Hair follicular keratinocyte (primary cell): ENCODE measurements around the genes SFTA2 and NFKBIL1.

DNA sequence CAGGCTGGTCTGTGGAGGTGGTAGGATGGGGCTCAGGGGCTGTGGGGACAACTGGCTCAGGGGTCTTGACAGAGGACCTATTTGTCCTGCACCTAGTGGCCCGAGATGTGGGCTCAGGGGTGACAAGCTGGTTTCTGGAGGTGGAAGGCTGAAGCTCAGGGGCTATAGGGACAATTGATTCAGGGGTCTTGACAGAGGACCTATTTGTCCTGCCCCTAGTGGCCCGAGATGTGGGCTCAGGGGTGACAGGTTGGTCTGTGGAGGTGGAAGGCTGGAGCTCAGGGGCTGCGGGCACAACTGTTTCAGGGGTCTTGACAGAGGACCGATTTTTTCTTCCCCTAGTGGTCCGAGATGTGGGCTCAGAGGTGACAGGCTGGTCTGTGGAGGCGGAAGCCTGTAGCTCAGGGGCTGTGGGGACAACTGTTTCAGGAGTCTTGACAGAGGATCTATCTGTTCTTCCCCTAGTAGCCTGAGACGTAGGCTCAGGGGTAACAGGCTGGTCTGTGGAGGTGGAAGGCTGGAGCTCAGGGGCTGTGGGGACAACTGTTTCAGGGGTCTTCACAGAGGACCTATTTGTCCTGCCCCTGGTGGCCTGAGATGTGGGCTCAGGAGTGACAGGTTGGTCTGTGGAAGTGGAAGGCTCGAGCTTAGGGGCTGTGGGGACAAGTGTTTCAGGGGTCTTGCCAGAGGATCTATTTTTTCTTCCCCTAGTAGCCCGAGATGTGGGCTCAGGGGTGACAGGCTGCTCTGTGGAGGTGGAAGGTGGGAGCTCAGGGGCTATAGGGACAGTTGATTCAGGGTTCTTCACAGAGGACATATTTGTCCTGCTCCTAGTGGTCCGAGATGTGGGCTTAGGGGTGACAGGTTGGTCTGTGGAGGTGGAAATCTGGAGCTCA is 12.5 kb downstream of the MDC1 start:
- RAMPAGE, long total RNA: no peak

DNA sequence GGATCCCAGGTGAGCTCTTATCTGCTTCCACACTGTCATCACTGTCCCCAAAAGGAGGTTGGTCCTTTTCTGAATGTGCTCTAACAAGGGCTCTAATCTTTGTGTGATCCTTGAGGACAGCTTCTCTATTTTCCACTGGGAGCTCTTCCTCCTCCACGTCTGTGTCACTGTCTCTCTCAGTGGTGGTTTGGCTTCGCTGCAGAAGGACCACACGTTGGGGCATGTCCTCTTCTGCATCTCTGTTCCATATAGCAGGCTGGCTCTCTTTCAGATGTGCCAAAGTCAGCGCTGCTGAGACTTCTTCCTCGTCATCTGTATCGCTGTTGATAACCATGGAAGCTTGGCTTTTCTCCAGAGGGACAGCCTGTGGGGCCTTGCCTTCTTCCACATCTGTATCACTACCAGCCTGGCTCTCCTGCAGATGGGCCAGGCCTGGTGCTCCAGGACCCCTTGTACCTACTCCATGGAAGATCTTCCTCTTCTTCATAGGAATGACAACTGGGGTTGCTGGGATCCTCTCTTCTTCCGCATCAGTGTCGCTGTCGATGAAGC is 4.6 kb downstream of the MDC1 start:
- RAMPAGE, long total RNA: no peak

DNA sequence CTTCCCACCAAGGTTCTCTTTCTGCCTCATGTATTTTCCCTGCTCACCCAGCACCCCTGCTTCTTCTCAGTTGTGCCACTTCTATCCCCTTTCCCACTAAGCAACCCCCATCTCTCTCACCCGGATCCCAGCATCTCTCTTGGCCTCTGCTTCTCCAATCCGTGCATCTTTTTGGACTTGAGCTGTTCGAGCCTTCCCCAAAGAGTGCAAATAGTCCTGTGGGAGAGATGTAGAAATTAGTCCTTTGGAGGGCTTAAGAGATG is 2.2 kb downstream of the FLOT1 start:
- RAMPAGE, long total RNA: no peak

DNA sequence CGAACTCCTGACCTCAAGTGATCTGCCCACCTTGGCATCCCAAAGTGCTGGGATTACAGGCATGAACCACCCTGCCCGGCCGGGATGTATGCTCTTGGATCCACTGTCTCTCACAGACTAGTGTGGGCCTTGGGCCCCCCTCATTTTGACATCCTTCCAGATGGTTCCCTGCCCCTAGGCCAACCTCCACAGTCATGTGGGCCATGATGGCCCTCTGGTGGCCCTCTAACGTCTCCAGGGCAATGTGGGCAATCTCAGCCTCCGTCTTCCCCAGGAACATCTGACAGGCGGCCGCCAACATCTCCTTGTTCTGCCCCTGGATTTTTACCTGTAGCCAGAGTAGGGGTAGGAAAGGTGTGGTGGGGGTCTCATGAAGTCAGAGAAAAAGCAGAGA is 1.5 kb downstream of the FLOT1 start:
- RAMPAGE, long total RNA: no peak

- RAMPAGE, long total RNA: no peak
Observed at GRCh38 chr6:30759466-30760120, 15.2 kb upstream of the IER3 start.

DNA sequence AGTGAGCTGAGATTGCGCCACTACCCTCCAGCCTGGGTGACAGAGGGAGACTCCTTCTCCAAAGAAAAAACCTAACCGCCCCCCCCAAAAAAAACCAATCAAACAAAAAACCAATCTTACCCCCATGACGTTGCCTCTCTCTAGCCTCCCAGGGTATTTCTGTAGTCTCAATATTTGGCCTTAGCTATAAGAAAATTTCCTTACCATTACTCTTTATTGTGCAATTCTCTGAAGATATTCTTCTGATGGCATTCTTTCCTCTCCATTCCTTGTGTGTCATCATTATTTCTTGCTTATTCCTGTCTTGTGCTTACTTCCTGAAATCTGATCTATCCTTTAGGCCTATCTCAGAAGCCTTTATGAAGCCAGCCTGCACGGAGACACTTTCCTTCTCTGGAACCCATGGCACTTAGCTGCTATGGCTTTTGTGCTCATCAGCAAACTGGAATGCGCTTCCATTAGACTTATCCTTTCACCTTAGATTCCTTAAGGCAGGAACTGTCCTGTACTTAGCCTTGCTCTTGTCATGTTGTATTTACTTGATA is 65.9 kb upstream of the DDR1 start:
- RAMPAGE, long total RNA: no peak

DNA sequence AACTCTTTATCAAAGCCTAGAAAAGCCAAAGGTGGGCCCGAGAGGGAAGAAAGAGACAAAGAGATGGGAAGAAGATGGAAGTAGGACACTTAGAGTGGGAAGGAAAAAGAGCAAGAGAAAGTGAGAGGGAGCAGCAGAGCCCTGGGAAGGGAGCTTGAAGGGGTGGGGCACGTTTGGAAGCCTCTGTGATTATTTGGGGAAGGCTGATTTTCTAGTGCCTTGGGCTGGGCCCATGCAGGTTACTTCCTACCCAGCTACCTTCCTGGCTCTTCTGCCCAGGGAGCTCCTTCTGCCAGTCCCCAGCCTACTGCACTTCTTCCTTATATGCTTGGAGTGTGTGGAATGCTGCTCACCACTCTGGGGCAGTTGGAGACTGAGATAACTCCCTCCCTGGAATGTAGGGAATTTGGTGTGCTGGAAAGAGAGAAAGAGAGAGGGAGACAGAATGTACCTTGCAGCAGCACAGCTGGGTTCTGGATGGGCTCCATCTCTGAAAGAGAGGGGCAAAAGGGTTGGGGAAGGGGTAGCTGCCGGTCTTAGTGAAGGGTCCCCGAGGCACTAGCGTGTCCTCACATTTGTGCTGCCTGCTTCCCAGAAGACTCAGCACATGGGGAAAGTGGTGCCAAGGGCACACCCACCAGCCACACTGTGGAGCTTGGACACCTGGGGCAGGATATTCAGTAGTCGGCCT is 40.3 kb upstream of the DDR1 start:
- RAMPAGE, long total RNA: no peak

GRCh38 chr6:30845154-30845689 is 39.1 kb upstream of the DDR1 start:
- RAMPAGE, long total RNA: no peak

- RAMPAGE, long total RNA: no peak
Observed at GRCh38 chr6:30885444-30885982, 1.2 kb downstream of the DDR1 start.

GRCh38 chr6:30913276-30913560 is 820 bp upstream of the VARS2 start:
- RAMPAGE, long total RNA: no peak

DNA sequence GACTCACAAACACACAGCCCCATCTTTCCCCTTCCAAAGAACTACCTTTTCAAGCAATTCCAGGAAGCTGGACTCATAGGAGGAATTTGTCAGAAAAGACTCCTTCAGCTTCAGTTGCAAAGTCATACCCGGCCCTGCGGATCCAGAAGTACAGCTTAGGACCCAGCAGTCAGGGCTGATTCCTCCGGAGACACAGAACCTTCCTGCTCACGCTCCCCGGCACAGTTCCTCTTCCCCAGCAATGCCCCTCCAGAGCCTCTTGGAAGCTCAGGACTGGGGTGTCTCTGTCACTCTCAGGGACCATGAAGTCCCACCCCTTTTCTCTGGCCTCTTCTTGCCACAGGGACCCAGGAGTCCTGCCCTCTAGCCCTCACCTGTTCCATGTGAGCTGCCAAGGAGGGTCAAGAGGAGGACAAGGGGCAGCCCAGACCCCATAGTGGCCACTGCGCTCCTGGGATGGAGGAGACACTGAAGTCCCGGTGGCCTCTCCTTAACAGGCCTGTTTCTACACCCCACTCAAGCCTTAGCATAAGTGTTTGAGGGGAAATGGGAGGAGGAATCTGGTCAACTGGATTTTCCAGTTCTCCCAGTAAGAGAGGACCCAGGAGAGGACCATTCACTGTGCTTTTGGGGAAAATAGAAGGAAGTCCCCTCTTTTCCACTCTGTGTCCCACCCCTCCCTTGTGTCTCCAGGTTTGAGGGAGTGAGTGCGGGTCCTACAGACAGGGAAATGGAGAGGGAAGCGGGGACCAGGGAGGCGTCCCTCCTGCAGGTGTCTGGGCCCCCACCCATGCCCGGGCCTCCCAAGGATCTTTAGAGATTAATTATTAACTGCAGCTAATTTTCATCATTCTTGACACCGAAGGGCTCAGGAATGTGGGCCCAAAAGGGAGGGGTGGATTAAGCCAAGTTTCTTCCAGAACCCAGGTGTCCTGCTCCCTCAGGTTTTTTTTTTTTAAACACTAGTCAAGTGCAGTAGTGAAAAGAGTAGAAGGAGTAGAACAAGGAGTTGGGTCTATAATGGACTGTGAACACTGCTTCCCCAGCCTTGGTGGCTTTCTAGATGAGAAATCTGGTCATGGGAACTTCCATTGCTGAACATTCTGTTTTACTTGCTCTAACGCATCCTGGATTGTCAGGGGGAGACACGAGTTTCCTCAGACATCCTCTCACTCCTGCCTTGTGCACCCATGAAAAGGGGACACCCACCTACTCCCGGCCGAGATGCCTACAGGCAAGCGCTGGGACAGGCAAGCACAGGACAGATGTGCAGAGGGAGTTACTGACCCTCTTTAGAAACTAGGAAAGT is at the start of gene SFTA2:
Gene SFTA2, minus strand, starts transcription at position 509 of the 1,309 bp plus-strand sequence.
- RAMPAGE, long total RNA: no peak

GRCh38 chr6:31053224-31053587 is 42.9 kb downstream of the MUC22 start:
- RAMPAGE, long total RNA: no peak

DNA sequence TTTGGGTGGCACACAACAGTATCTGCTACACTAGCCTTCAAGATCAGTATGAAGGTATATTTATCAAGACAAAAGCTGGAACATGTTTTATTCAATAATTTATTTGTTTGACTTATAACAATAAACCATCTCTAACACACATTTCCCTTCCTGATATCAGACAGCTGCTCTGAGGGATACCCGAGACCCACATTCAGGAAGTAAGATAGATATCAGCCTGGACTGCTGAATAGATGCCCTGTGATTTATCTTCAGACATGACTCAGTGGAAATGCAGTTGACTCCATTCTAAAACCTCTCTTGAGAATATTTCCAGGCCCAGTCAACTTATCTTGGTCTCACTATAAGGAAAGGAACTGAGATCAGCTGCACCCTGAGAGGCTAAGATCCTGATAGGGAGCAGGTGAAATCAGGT is 25.7 kb downstream of the C6orf15 start:
- RAMPAGE, long total RNA: no peak

DNA sequence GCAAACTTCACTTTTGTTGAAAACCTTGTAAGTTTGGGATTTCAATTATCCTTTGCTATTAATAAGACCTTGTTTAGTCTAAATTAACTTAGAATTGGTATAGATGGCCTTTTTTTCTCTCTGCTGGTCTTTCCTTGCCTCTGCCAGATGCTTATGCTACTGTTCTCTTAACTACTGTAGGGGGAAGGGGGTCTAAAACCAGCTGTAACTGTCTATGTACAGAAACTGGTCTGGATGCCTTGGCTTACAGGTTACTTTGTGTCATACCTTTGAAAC is 14.8 kb upstream of the POU5F1 start:
- RAMPAGE, long total RNA: no peak

DNA sequence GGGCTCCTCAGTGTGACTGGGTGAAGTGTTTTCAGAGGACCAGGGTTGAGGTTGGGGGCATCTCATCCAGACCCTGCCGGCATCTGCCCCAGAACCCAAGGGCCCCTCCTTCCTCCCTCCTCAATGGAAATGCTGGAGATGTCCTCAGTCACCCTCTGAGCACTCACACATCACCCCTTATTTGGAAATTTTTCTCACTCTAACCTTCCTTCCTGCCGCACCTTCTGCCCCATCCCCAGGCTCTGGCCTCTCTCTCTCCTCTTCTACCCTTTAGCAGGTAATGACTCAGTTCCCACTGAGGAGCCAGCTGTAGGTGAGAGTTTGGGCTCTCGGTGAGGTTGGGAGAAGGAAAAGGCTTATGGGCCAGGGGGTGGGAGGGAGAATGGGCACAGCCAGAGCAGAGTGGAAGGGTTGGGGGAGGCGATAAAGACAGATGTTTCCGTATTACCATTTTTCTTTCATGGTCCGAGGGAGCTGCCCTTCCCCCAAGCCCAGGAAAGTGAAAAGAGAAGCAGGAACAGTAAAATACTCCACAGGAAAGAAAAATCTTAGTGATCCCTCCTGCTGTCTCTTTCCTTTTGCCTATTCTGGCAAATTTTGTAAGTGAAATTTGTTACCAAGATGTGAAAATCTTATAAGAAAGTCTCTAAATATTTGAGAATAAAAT is 32.3 kb upstream of the POU5F1 start:
- RAMPAGE, long total RNA: no peak

DNA sequence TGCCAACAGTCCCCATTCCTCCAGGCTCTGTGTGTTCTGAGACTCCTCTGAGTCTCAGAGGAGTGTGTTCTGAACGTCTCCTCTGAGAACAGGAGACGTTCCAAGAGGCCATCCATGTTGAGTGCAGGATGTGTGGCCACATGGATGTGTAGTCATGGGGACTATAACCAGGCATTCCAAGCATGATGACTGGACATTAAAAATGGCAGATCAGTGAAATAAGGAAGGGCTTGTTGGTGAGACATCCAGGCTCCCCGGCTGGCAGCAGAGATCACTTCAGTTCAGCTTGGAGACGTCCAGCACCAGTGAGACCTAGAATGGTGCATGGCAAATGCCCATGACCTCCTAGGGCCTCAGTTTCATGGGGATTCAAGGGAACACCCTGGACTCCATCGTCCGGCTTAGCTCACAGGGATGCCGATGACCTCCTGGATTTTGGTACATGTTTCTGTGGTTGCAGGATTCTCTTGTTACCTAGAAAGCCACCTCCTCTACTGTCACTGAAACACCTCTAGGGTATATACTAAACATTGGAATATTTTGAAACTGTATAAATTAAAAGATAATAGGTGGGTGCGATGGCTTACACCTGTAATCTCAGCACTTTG is 34.4 kb upstream of the POU5F1 start:
- RAMPAGE, long total RNA: no peak

DNA sequence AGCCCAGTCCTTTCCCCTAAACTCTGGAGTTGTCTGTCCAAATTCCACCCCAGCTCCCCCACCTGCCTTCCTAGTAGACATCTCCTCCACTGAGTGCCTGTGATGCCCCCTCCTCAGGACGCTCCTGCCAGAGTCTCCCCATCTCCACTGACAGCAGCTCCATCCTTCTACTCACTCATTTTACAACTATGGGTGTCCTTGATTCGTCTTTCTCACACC is 4.9 kb downstream of the HLA-B start:
- RAMPAGE, long total RNA: no peak

- RAMPAGE, long total RNA: no peak
Observed at GRCh38 chr6:31357858-31358355, 928 bp upstream of the HLA-B start.

DNA sequence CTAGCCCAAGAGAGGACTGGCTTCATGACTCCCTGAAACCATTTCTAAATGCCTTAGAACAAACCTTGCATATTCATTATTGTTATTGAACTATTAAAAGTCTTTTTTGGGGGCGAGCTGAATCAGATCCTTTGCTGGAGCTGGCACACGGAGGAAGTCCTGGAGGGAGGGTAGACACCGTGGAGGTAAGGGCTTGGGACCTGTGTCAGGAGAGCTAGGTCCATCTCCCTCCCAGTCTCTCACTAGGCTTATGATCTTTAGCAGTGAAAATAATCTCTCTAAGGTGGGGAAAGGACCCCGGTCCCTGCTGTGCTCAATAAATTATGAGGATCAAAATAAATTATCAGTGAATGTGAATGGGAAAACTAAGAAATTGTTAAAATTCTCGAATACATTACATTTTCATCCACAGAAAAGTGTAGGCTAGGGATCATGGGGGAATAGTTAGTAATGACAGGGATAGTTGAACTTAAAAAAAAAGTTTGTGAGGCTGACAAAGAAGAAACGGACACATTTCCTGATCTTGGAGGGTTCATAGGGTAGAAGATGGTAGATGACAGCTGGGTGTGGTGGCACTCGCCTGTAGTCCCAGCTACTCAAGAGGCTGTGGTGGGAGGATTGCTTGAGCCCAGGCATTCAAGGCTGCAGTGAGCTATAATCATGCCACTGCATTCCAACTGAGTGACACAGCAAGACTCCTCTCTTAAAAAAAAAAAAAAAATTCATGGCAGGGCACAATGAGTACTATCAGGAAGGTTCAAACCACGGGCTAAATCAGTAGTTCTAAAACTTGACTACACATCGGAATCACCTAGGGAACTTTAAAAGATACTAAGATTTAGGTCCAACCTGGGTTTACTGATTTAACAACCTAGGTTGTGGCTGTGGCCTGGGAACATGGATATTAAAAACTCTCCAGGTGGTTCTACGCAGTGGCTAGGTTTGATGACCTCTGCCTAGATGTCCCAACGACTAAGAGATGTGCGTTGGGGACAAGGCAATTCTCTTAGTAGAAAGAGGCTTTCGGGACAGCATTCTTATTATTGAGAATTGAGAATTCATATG is 2.1 kb upstream of the MICA start:
- RAMPAGE, long total RNA: no peak

GRCh38 chr6:31547241-31547963 is at the start of gene NFKBIL1:
NFKBIL1 (plus strand) TSS chr6:31547608.
- RAMPAGE, long total RNA: no peak